Epidermal melanocyte (primary cell): ENCODE measurements around the genes NUDT2, FAM219A, RPP25L, CCL27 and FANCG.

DNA sequence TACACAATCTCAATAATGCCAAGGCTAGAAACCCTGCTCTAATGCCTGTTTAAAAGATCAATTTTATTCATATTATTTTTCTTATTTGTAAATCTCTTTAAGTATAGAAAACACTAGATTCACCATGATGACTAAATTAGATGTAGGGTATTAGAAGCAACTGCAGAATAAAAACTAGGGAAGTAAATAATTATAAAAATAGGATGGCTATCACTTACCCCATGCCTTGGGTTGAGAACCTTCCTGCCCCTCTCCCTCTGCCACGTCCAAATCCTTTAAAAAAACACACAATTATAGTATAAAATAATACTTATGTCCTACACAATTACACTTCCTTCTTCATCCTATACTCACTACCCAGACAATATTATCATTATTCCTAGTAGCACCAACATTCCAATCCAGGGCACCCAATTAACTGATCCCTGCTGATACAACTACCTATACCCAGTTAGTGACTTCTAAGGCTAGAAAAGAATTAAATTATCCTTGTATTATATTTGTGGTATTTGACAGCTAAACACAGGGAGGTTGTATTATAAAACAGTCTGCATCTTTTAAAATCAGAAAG, 75.6 kb downstream of the UBAP2 start:
- RRBS = no CpG with 5 or more reads among the region's 1 CpG

DNA sequence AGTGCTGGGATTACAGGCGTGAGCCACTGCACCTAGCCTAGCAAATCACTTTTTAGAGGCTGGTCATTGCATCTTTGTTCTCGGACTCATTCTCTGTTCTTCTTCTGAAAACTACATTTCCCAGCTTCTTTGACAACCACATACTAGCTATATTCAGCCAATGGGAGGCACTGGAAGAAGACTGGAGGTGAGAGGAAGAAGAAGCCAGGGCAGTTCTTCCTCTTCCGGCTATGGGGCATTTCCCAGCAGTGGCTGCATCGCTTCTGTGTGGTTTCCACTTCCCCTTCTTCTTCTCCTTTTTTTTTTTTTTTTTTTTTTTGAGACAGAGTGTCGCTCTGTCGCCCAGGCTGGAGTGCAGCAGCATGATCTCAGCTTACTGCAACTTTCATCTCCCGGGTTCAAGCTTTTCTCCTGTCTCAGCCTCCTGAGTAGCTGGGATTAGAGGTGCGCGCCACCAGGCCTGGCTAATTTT, 7.1 kb upstream of the UBAP1 start:
- RRBS = no CpG with 5 or more reads among the region's 9 CpGs

- RRBS = no CpG with 5 or more reads among the region's 13 CpGs
Observed at GRCh38 chr9:34256880-34257592, 72.0 kb downstream of the KIF24 start.

GRCh38 chr9:34328897-34330000, at the start of gene NUDT2:
Gene NUDT2 (plus strand): TSS chr9:34329569.
- RRBS = 11% methylated on average over 3 of the region's 72 CpGs

DNA sequence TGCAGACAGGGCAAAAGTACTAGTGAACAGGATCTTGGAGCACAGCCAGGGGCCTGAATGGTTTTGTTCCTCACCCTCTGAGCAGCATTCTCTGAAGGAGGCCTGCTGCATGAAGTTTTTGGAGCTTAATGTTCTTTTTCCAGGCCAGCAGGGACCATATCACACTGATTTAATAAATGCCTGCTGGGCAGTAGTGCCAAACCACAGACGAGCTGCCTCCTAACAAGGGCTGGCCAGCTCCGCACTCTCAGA, 16.5 kb downstream of the NUDT2 start:
- RRBS = no CpG with 5 or more reads among the region's 2 CpGs

- RRBS = no CpG with 5 or more reads among the region's 5 CpGs
Observed at GRCh38 chr9:34374869-34375654, 1.6 kb downstream of the MYORG start.

GRCh38 chr9:34458019-34459213, at the start of gene FAM219A:
Gene FAM219A (minus strand): TSS chr9:34458570.
- RRBS = 3% methylated on average over 47 of the region's 103 CpGs

- RRBS = no CpG with 5 or more reads among the region's 7 CpGs
Observed at GRCh38 chr9:34512360-34513275, 10.2 kb downstream of the ENHO start.

DNA sequence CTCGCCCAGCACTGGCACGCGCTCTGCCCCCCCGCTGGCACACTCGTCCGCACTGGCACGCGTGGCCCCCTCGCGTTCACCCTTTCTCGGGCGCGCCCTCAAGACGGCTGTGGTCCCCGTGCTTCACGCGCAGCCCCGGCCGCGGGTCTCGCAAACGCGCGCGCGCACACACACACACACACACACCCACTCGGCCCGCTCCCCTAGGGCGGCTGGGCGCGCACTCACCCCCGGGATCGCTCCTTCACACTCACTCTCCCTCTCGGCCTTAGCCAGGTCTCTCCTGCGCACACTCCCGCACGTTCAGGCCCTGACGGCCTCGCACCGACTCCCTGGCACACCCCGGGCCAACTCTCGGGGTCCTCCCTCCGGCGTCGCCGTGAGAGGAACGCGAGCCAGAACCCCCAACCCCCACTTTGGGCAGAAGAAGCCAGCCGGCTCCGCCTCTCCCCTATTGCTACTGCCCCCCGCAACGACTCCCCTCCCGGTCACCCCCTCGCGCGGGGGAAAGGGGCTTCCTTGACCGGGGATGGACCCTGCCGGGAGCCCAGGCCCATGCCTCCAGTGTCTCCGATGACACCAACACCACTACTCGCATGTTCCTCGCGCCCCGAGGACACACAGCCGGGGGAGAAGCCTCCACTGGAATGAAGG, 605 bp upstream of the CNTFR start:
- RRBS = 10% methylated on average over 40 of the region's 64 CpGs

GRCh38 chr9:34612007-34612738, at the start of gene RPP25L:
Gene RPP25L (minus strand): TSS chr9:34612097.
- RRBS = under 1% methylated on average over 24 of the region's 67 CpGs

DNA sequence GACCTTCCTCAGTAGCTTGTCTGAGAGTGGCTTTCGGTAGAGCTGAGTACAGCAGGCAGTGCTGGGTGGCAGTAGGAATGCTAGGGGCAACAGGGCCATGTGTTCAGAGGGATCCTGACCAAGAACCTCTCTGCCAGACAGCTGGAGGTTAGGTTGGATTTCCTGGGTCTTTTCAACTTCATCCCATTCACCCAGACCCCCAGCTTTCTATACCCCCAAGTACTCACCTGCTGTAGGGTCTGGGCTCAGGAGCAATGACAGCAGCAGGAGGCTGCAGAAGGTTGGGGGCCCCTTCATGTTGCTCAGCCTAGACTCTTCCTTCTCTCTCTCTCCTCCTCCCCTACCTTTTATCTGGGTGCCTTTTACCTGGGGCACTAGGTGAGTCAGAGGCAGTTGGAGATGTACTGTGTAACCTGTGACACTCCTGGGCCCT, at the start of gene CCL27:
Gene CCL27 (minus strand): TSS at position 321 of the 433 bp plus-strand sequence.
- RRBS = no CpG with 5 or more reads among the region's 1 CpG

DNA sequence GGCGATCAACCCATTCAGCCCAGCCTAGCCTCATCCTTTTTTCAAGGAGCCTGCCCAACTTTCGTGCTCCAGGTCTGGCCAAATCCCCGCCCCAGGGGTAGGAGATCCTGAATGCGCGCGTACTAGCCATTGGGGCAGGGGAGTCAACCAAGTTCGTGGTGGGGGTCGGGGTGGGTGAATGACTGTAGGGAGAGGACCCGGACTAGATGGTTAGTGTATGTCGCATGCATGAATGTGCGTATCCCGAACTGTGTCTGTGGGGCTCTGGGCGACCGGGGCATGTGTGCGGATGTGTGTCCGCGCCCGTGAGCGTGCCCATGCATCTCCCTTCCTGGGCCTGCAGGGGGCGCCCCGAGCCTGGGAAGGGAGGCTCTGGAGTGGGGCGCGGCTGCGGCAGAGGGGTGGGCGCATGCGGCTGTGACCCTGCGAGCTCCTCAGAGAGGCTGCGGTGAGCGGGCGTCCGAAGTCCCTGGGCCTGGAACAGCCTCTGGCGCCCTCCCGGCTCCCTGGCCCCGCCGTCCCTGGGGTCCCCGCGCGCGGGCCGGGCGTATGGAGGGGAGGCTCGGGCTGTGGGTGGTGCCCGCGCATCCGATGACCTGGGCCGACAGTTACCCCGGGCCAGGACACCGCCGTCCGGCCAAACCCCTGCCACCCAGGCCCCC, 8.7 kb downstream of the CCL21 start:
- RRBS = 3% methylated on average over 21 of the region's 50 CpGs

DNA sequence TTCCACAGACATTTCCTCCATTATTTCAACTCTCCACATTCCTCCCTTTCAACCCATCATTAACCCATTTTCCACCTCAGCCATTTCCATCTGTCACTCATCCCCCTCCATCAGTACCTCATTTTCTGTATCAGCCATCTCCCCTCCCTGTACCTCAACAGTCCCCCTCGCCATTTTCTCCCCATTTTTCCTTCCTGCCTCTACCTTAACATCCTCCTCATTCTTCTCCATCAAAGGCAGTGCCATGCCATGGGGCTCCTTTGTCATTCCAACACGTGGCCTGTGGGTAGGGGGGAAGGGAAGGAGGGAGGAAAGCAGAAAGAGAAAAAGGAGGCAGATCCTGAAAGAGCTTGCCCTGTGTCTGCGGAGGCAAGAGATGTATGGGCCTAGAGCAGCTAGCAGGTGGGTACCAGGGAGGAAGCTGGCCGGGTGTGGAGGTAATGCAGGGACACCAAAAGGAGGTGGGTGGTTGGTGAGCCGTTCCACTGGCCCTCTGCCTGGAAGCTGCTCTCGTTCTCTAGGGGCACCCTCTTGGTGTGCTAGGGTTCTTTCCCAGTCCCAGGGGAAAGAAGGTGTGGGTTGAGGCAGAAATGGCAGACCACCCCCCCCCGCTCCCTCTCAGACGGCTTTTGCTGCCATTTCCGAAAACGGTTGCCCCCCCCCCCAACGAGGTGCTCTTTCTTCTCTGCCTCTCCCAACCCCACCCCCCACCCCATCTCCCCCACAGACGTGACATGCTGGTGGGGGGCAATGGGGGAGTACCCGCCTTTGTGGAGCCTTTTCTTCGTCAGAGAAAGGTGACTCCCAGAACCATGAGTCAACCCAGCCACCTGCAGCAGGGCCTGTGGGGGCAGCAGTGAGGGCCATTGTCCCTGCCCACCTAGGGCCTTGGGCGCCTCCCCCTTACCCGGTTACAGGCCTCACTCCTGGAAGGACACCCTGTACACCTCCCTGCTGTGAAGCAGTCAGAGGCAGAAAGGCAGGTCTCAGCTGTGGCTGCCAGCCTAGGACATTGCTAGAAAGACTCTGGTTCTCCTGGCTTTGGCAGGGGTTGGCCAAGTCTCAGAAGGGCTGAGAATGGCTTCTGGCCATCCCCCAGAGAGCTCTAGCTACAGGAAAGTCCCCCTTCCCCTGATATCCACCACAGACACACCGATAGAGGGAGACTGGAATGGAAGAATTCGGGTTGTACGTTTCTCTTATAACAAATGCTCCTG, 1.9 kb downstream of the DNAJB5 start:
- RRBS = no CpG with 5 or more reads among the region's 19 CpGs

DNA sequence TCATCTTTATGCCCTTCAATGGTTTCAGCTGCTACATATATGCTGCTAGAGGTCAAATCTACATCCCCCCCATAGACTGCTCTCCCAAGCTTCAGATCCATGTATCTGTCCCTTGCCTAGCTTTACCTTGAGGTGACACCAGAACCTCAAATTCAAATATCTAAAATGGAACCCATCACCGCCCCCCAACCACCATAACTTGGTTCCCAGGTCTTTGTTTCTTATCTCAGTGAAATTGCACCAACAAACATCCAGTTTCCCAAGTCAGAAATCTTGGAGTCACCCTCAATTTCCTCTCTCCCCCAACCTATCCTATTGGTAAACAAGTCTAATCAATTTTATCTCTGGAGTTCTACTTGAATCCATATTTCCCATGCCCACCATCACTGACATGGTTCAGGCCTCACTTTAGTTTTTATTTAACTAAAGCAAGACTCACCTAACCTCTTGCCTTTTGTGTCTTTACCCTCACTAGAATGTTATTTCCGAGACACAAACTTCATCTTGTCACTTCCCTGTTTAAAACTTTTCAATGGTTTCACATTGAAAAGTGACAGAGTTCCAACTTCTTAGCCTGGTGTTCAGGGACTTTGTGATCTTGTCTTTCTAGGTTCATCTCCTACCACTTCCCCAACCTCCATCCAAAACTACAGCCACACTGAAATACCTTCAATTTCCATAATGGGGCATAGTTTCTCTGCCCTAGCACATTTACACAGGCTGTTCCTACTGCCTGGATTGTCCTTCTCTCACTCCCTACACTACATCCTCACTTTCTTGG, 2.5 kb upstream of the C9orf131 start:
- RRBS = no CpG with 5 or more reads among the region's 2 CpGs

DNA sequence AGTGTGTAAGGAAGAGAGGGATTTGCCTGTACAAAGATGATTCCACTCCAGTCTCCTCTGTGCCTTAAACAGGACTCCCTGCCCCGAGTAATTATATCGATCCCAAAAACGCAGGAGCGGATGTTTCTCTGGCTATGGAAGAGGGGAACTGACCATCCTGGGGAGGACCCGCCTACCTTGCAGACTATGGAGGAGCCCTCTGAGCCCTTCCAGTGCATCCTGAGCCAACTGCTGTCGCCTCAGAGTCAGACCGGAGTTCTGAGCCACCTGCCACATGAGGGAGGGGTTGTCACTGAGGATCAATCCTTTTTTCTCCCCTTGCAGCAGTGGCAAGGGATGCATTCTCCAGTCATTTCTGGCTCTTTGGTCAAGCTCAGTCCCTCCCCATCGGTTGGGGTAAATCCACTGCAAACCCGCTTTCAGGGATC, 753 bp downstream of the FANCG start:
- RRBS = no CpG with 5 or more reads among the region's 9 CpGs

DNA sequence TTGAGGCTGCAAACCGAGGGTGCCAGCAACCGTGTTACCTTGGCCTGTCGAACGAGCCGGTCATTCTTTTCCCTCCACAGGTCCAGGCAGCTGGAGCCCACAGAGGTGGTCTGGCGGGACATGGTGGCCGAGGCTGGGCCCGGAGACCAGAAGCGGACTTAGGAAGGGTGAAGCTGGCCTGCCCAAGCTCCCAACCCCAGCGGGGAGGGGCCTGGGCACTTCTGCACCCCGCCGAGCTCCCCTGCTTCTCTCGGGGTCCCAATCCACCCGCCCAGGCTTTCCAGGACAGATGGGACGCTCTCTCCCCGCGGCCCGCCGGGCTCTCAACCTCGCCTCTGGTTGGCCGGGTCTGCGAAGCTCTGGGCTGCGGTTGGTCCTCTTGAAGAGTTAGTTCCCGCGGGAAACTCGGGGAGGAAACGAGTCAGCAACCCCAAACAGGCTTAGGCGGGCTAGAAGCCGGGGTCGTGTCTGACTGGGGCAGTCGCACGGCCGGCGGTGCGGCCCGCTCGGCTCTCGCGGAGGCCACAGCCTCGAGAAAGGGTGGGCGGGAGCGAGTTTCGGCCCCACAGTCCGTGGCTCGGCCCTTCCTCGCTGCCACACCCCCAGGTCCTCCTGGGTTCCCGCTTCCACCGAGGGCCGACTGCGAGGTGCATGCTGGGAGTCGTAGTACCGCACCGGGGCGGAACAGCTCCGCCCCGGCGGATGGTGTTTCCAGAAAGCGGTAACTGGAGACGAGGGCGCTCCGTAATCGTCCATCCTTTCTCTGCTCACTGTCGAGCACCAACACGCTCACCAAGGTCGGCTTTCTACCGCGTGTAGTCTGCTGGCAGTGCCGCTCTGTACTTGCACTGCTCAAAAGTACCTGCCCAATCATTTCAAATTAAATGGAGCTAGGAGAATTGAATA, at the start of gene FANCG:
Gene FANCG (minus strand): TSS at position 540 of the 906 bp plus-strand sequence.
- RRBS = 3% methylated on average over 7 of the region's 68 CpGs

DNA sequence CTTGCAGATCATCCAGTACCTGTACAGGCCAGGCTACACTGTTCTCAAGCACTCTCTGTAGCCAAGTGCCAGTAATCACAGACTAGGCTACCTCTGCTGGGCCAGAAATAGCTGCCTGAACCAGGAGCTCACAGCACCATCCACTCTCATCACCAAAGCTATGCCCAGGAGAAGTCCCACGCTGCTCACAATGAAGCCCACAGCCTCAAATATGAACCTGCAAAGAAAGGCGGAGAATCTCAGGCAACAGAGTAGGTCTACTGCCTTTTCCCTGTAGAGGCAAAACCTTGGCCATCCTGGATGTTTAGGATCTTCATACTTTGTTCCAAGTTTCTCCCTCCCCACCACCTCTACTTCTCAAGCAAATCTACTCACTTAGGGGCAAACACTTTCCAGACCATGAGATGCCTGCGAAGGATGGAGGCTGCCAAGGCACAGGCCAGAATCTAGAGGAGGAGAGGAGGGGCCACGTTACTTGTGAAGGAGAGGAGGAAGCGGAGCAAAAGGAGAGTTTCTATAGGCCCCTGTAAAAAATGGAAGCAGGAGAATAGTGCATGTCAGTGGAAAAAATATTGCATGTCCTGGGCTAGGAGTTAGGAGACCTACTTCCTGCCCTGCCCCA, 7.3 kb downstream of the PIGO start:
- RRBS = no CpG with 5 or more reads among the region's 5 CpGs

DNA sequence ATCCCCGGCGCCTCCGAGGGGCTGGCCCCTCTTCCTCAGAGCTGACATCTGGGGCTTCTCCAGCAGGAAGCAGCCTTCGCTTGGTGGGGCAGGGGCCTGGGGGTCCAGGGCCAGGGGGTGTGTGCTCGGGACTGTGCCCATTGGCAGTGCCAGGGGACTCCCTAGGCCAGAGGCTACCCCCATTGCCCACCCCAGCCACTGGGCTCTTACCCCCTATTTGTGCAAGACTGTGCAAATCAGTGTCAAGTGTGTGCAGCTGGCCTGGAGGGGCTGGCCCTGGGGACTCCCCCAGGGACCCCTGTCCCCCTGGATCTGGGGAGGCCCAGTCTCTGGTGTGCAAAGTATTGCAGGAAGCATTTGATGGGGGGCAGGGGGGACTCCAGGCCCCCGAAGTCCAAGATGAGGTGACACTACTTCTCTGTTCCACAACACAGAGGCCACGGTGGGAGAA, 4.6 kb upstream of the STOML2 start:
- RRBS = no CpG with 5 or more reads among the region's 7 CpGs

DNA sequence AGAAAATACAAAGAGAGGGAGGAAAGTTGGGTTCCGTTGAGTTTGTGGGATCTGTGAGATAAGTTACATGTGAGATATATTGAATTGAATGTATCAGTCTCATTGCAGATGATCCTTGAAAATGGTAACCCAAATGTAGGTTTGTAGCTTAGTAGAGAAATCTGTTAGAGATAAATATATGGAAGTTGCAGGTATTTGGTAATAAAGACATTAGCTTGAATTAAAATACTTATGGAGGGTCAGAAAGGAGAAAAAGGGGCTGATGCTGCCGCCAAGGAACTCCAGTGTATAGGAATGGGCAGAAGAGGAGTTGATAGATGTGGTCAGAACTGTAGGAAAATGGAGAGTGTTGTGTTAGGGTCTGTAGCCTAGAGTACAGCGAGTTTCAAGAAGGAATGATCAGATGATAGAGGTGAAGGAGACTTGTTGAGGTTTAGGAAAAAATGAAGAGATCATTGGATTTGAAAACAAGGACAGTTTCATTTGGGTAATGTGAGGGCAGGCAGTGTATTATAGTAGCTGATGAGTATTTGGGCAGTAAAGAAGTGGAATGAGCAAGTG, 13.4 kb downstream of the UNC13B start:
- RRBS = no CpG with 5 or more reads among the region's 3 CpGs

- RRBS = no CpG with 5 or more reads among the region's 2 CpGs
Observed at GRCh38 chr9:35300368-35300801, 138.6 kb downstream of the UNC13B start.